Metastatic Lung Carcinoma in the Adrenal Gland (tissue), 1 donor: Measurements from ENCODE around the gene SHPRH.

DNA sequence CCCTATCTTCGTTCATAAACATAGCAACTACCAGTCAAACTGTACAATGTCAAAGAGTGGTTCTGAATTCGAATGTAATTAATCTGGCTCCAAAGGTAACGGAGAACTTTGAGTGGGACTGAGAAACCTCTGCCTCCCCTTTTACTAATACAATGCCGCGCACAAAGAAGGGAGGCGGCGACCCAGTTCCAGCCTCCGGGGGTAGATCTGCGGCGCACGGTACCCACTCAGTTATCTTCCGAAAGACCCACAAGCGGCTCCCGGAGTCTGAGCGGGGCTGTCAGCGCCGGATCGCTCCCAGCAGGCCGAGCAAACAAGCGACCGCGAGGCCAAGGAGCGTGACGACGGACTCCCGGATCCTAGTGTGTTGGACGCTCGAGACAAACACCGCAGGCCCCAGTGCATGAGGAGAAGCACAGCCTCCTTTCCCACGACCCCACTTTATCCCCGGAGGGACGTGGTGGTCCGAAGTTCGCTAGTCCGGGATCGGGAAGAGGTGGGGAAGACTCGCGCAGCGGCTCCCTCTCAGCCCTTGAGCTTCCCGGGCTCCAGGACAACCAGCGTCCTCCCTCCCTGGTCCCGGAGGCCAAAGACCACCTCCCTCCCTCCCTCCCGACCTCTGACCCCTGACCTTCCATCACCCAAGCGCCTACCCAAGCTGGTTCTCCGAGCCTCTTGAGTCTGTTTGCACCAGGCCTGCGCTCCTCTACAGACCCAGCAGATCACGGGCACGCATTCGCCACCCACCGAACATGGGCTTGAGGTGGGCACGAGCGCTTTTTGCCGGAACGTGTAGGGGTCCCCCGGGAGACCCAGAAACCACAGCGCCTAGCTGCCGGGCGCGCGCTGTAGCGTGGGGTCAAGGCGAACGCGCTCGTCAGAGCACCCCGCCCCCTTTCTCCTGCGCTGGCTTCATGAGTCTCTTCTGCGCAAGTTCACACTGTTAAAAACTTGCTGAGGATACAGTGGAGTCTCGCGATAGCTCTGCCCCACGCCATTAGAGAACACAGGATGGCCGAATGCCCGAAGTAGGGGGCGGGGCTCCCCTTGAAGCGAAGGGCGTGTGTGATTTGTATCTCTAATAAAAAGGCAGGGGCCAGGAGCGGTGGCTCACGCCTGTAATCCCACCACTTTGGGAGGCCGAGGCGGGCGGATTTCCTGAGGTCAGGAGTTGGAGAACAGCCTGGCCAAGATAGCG, at the start of gene SHPRH:
Gene SHPRH (minus strand): TSS at position 855 of the 1,198 bp plus-strand sequence.
- PRO-cap: bidirectional peak, plus-strand start at position 1,084 of the sequence, minus-strand start at position 872 of the sequence

DNA sequence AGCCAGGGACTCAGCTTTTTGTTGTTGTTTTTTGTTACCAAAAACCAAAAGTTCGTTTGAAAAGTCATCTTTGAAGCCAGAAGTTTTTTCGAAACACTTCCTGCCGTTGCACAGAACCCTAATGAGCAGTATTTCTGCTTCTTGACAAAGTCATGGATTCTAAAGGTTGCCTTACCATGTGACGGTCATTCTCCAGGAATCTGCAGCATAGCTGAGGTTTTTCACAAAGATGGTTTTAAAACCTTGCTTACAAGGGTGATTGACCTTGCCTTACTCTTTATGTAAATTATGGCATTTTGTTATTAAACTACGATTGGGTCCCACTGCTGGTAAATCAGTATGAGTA, 2.0 kb downstream of the RAB32 start:
- PRO-cap: unidirectional peak, minus-strand start at position 123 of the sequence

GRCh38 chr6:146770231-146770544, 171.4 kb downstream of the ADGB start:
- PRO-cap: no peak

GRCh38 chr6:146889253-146889644, 290.5 kb downstream of the ADGB start:
- PRO-cap: no peak

GRCh38 chr6:146913488-146914329, 290.5 kb upstream of the STXBP5 start:
- PRO-cap: unidirectional peak, minus-strand start at chr6:146914032

- PRO-cap: no peak
Observed at GRCh38 chr6:147204793-147205397, 678 bp downstream of the STXBP5 start.

DNA sequence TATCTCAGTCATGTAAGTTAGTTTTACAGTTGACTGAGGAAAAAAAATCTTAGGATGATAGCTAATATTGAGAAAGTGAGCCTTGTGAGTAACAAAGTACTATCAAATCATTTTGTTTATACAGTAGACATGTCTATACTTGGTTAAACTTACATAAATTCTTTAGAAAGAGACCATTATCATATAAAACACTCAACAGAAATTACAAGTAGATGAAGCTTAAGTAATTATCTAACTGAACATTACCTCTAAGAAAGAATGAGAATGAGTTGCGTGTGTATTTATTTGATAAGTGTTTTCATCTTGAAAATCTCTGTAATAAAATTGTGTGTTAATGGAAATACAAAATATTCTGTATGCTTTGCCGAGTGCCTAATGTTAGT, 55.0 kb downstream of the STXBP5 start:
- PRO-cap: no peak

- PRO-cap: no peak
Observed at GRCh38 chr6:147337673-147338479, 133.7 kb downstream of the STXBP5 start.

- PRO-cap: no peak
Observed at GRCh38 chr6:147366141-147366901, 142.2 kb upstream of the SAMD5 start.

DNA sequence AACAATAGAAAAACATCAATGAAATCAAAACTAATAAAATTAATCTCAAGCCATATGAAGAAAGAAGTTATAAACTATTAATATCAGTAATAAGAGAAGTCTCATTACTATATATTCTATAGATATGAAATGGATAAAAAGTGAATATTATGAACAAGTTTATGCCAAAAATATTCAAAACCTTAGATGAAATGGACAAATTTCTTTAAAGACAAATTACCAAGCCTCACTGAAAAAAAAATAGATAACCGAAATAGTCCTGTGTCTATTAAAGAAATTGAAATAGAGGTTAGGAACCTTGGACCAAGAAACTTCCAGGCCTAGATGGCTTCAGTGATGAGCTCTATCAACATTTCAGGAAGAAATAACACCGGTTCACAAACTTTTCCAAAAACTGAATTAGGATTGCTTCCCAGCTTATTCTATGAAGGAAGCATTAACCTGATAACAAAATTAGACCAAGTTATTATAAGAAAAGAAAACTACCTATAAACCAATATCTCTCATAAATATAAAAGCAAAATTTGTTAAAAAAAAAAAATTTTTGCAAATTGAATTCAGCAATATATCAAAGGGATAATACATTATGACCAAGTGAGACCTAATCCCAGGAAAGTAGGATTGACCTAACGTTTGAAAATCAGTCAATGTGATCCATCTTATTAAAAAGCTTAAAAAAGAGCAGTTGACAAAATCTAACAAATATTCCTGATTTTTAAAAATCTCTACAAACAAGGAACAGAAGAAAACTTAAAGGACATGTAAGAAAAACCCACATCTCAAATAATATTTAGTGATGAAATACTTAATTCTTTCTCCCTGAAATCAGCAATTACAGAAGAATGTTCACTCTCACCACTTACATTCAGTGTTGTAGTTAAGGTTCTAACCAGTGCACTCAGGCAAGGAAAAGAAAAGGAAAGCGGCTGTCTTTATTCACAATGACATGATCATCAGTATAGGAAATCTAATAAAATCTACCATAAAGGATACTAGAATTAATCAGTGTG, 140.5 kb upstream of the SAMD5 start:
- PRO-cap: no peak

DNA sequence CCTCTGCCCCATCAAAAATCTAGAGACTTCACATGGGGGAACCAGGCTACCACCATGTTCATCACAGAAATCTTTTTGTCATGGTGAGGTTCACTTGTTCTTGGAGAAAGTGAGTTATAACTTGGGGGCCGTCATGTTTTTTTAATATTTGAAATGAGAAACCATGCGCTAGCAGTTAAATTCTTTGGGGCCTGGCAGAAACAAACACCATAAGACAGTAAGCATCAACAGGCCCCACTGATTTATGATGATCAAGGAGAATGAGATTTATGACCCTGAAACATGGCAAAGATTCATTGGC, 410.7 kb downstream of the SAMD5 start:
- PRO-cap: no peak

DNA sequence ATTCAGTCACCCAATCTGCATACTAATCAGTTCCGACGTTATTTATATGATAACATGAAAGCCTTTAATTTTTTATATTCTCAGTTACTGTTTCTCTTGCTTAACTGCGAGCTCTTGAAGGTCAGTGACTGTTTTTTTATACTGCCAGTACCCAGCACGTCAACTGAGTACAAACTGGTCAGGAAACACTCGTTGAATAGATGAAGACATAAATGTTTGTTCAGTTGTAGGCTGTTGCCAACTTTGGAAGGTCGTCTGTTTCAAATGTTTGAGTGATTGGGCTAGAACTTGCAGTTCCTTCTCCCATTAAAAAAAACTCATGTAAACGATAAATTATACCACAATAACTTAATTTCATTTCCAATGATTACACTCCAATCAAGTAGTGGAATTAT, 80.9 kb downstream of the SASH1 start:
- PRO-cap: no peak

DNA sequence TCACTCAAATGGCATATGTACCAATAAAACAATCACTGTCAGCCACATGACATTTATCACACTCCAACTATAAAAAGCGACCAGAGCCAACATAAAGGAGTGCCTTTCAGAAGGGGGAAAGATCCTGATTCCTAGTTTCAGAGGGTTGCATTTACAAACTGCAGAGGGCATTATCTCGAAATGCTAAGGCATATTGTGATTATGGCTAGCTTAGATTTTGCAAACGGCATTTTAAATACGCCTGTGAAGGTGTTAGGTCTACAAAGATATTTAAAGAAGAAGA, 176.4 kb downstream of the SASH1 start:
- PRO-cap: no peak

DNA sequence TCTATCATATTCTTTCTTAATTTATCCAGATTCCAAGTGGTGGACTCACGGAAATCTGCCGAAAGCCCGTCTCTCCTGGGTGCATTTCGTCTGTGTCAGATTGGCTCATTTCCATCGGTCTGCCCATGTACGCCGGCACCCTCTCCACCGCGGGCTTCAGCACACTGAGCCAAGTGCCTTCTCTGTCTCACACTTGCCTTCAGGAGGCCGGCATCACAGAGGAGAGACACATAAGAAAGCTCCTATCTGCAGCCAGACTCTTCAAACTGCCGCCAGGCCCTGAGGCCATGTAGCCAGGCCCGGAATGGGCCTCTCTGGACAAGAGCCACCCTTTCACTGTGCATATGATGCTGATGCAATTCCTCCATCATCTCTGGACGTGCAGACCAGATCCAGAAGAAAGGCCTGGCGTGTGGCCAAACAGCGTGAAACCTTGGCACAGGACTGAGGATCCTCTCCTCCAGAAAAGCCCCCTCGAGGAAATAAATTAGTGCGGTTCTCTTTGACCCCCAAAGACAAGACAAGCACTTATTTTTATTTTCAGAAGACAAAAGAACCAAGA, 198.5 kb upstream of the UST start:
- PRO-cap: no peak

DNA sequence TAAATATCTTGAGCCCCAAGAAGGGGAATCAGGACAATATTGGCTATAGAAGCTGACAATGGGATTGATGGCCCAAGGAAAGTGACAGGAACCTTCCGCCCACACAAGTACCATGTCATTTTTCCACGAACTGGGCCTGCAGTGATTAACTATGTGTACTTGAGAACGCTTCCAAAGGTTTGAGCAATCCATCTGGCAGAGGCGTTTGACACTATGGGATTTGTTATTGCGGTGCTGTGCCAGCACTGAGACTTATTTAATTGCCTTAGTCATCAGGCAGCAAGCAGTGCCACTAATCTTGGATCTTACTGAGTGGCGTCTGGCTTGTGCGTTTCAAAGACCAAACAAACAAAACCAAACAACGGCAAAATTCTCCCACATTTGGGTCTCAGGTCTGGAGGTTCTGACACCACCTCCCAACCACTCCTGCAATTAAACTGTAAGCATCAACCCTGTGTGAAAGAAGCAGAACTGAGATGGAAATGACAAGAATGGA, 135.5 kb upstream of the UST start:
- PRO-cap: no peak

DNA sequence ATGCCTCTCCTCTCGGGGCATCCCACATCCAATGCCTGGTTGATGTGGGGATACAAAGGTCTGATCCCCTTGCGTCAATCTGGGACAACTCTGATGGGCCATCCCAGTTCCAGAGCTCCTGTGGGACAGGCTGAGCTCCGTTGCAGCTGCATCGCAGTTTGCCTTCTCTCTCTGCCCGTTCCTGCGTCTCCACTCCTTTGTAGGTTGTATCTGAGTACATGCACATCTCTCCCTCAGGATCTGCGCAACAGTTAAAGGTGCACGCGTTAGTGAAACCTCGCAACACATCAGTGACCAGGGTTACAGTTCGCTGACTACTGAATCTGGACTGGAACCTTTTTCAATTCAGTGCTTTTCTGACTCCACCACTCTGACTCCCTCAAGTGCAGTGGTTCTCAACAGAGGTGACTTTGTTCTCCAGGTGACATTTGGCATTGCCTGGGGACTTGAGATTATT, 43.9 kb downstream of the UST start:
- PRO-cap: no peak

- PRO-cap: no peak
Observed at GRCh38 chr6:148952517-148952822, 205.6 kb downstream of the UST start.

- PRO-cap: no peak
Observed at GRCh38 chr6:149014345-149015376, 267.8 kb downstream of the UST start.

- PRO-cap: no peak
Observed at GRCh38 chr6:149036856-149037786, 280.4 kb upstream of the TAB2 start.

DNA sequence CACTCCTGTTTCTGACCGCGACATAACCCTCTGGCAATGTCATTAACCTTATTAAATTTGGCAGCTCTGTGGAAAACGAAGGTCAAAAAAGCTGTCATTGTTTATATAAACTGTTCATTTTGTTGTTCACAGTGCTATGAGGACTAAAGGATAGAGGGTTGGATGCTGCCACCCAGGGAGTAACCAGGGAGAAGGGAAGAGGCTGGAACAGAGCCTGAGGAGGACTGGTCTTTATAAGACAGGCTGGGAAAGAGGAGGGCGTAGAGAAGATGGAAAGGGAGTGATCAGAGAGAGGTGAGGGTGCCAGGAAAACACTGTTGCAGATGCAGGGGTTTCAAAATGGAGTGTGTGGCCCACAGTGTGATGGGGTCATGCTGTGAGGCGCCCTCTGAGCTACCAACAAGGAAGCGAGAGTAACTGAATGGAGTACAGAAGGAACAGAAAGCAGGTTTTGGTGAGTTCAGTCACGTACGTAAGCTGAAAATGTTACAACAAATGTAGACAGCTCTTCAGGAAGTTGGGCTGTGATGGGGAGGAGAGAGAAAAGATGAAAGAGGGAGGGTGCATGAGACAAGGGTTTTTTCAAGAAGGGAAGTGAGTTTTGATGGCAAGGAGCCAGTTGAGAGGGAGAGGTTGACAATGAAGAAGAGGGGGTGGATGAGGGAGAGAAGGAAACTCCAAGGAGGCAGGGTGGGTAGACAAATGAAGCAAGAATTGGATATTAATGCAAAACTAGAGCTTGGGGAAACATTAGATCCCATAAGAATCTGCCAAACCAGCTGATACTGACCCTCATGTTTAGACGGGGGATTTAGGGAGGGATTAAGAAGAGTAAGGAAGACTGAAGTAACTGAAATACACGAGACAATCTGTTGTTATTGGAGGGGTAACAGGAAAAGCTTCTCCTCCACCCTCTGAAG, 251.5 kb upstream of the TAB2 start:
- PRO-cap: no peak